CMK (cell line): ENCODE measurements around a stretch of chr1.

DNA sequence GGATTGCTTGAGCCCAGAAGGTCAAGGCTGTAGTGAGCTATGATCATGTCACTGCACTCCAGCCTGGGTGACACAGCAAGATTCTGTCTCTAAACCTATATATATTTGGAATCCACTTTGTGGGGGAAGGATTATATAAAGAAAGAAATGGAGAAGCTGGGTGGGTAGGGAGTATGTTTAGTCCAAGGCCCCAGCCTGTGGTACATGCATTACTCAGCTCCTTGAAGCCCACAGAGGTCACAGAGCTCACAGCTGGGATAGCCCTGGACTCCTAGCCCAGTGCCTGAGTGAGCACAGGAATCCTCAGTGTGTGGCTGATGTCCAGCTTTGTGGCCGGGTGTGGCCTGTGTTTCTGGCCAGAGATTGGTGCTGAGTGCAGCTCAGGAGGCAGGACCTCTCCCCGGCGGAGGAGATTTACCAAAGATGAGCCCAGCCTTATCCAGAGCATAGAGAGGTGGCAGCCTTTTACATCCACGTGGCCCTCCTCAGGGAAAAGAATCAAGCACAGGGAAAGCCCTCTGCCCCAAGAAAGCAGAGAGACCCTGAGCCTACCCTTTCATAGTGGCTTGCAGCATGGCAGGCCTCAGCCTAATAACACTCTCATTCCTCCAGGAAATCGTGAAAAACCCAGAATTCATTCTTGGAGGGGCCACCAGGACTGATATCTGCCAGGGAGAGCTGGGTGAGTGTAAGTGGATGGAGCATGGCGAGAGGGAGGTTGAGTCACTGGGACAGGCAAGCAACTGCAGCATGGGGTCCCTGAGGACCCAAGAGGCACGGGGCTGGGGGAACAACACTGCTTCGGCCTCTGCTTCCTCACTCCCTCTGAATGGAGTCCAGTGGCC, 7.8 kb downstream of the CAPN9 start:
- RRBS = 35% methylated on average over 2 of the region's 8 CpGs

- RRBS = 96% methylated on average over 4 of the region's 22 CpGs
These were observed 18.8 kb downstream of the FAM89A start for GRCh38 chr1:231020941-231021949.

DNA sequence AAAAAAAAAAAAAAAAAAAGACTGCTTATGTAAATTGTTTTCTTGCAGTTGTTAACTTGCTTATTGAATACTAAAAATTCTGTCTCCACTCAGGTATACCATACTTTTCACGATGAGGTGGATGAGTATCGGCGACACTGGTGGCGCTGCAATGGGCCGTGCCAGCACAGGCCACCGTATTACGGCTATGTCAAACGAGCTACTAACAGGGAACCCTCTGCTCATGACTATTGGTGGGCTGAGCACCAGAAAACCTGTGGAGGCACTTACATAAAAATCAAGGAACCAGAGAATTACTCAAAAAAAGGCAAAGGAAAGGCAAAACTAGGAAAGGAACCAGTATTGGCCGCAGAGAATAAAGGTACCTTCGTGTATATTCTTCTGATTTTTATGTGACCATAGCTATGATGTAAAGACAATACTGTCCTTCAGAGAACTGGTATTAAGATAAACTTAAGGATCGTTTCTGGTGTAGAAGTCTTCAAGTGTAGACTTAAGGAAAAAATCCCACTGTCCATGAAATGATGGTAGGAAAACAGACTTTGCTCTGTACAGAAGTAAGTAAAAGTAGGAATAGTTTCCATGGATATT, 13.2 kb downstream of the SPRTN start:
- RRBS = no CpG with 5 or more reads among the region's 11 CpGs

- RRBS = no CpG with 5 or more reads among the region's 2 CpGs
These were observed 50.3 kb downstream of the DISC1 start for GRCh38 chr1:231676829-231677354.

GRCh38 chr1:231850652-231851144, 224.1 kb downstream of the DISC1 start:
- RRBS = no CpG with 5 or more reads among the region's 6 CpGs

- RRBS = no CpG with 5 or more reads among the region's 10 CpGs
These were observed 363.9 kb downstream of the DISC1 start for GRCh38 chr1:231990320-231991052.

DNA sequence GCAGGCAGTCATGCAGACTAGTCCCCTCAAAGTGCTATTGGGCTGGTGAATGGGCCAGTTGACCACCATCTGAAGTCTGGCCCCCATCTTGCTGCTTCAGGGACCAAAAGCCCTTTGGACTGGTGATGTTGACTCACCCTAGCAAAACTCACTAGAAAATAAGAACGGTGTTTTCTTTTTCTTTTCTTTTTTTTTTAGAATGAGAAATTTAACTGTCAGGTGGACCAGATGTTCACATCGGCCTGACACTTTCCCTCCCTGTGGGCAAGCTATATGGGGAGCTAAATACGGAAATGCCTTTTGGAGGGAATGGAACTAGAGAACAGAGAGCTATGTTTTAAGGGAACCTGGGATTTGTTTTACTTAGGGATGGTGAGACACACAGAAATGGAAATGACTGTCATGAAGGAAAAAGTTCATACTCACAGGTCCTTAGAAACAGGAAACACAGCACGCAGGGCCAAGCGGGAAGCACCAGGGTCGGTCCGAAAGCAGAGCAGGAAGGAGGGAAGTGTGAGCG, 256.5 kb downstream of the SIPA1L2 start:
- RRBS = no CpG with 5 or more reads among the region's 8 CpGs

DNA sequence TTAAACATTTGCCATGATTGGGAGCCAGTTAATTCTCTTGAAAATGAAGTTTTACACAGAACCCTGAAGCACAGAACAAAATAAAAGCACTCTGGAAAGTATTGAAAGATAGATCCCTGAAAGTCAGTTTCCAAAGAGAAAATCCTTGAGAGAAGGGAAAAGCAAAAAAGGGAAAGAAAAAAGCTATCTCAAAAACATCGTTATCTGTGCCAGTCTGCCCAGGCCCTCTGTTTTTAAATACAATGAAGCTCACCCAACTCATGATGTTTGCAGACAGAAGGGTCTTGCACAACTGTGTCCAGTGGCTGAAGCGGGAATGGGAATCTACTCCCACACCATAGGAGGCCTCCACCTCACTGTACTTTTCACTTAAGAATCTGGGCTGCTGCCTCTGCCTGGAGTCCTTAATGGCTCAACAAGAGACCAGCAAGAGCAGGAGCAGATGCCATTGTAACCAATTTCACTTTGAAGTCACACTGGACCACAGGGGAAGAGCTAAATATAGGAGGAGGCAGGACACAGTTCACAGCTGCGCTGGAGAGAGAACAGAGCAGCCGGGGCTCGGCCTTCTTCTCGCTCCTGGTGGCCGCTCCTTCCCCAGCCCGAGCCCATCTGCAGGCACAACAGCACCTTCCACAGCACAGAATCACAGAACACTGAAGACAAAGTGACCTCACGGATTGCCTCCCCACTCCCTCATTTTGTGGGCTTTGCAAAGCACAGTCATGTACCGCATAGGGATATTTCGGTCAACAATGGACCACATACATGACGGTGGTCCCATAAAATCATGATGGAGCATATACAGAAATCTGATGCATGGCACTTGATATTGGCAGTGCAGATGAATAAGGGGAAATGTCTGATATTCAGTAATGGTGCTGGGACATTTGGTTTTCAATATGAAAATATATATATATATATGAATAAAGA, 120.3 kb downstream of the SIPA1L2 start:
- RRBS = no CpG with 5 or more reads among the region's 12 CpGs

- RRBS = no CpG with 5 or more reads among the region's 7 CpGs
These were observed 40.0 kb downstream of the SIPA1L2 start for GRCh38 chr1:232589793-232590426.

DNA sequence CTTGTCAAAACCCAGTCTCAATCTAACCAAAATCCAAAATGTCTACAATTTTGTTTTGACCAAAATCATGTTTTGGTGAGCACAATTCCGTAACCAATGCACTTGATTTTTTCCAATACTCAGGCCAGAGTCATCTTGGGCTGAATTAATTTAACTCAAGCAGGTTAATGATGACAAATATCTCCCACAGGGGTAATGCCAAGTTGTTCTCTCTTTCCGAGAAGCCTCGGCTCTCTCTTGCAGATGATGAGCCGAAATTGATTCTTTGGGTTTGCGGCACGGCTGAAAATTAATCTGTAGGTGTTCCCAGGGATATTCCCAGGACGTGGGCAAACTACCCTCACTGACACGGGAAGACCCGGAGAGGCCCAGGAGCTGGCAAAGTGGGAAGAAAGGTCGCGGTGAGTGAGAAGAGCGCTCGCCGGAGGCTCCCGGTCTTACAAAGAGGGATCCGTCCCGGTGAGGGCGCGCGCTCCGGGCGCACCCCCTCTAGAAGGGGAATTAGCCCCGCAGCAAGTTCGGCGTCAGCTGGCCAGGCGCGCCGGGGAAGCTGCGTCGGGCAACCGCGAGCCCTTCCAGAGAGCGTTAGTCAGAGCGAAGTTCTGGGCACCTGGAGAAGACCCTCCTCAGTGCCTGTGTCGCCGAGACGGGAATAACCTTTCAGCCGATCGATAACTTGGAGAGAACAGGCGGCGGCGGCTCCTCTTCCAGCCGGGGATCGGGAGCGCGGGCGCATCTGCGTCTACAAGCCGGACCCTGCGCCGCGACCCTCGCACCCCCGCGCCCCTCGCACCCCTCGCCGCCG, 785 bp downstream of the SIPA1L2 start:
- RRBS = 95% methylated on average over 28 of the region's 59 CpGs

DNA sequence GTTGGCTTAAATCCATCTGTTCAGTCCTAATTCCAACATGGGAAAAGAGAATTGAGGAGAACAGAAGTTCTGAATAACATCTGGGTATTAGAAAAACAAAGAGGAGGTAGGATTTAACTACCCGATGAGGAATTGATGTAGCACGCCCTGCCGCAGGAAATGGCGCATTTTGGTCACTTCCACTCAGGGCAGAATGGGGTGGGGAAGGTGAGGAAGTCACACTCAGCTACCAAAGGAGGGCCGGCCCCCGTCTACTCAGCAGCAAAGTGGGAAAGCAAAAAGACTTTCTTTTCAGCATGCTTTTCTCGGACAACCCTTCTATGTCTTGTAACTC, 60.3 kb upstream of the SIPA1L2 start:
- RRBS = no CpG with 5 or more reads among the region's 7 CpGs

GRCh38 chr1:232968817-232969493, 18.5 kb downstream of the NTPCR start:
- RRBS = no CpG with 5 or more reads among the region's 4 CpGs

DNA sequence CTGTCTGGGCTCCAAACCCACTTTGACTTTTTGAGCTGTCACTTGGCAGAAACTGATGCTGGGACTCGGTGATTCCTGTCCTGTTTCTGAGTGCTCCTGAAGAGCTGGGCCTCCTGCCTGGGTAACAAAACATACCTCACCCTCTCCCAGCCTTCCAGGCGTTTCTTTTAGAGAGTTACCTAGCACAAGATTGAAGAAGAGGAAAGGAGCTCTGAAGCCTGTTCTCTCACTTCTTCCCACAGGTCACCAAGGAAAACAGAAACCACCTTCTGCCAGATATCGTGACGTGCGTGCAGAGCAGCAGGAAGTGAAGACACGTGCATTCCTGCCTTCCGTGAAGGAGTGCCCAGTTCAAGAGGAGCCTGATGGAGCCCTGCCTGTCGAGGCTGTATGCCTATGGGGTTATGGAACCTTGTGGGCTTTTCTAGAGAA, 27.5 kb downstream of the NTPCR start:
- RRBS = no CpG with 5 or more reads among the region's 8 CpGs

DNA sequence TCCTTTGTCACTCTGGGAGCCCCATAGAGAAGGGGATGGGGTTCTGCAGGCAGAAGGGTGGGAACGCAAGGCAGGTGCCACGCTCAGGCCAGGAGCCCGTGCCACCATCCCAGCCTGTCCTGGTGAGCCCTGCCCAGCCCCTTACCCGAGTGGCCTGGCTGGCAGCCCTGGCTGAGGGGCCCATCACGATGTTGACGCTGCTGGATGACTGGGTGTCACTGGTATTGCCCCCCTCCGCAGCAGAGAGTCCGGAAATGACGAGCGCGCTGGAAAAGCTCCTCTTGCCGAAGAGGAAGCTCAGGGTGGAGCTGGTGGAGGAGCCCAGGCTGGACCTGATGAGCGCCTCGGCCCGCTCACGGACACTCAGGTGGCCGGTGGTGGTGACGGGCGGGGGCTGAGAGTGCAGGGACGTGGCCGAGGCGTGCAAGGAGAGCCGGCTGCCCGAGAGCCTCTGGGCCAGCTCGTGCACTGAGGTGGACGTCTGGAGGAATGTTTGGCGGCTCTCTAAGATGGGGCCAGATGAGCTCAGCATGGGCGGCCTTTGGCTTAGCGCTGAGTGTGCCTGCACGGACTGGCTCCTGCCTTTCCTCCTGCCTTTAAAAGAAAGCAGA, 35.6 kb downstream of the NTPCR start:
- RRBS = 91% methylated on average over 11 of the region's 30 CpGs

- RRBS = no CpG with 5 or more reads among the region's 1 CpG
These were observed 147.7 kb downstream of the NTPCR start for GRCh38 chr1:233098124-233098514.

DNA sequence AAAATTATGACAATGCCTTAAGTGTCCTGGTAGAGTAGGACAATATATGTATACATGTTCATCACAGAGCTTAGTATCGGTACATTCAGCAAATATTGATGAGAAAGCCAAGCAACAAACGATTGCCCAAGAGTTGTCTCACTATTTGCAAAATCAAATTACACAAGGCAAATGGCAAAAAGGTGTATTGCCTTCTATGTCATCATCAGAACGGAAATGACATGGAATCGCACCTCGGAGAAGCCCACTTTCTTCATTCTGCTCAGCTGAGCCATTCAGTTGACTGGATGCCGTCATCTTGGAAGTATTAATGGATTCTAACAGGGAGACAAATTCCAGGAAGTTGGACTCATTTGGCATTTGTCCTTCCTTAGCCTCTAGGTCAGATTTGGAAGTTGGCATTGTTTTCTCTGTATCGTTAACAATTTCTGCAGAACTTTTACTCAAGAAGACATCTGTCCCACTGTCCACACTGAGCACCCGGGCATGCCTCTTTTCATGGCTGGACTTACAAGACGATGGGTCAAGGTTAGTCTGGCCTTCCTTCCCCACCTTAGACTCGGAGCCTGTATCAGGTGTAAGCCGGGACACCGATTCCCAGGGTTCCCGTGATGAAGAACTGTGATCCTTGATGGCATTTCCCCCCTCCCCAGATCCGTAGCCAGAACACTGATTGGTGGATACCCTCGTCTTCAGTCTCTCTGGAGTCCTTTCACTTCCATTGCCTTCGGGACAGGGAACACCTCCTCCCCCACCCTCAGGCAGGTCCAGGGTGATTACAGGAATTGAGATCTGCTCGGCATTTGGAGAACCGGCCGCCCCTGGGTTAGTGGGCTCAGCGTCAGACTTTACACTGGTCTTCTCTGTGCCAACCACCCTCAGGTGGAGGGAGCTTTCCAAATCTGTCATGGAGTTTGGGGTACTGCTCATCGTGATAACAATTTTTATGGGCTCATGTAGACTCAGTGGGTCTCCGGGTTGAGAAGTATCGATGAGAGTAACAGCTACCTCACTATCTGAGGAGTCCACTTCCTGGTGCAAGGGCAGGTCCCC, 37.4 kb downstream of the PCNX2 start:
- RRBS = 74% methylated on average over 3 of the region's 23 CpGs

DNA sequence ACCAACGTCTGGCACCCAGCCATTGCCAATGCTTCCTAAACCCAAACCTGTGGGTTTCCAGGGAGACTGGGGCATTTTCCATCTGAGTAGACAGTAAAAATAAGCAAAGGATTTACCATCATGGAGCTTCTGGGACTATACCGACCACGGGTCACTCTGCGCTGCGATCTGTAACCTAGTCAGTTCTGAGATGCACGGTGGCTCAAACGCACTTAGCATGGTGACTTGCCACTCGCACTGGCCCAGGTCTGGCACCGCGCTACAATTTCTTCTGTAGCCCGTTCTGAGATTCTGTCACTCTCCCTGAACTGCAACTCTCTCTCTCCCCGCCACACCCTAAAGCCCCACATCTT, 724 bp upstream of the MAP3K21 start:
- RRBS = no CpG with 5 or more reads among the region's 12 CpGs

- RRBS = 73% methylated on average over 8 of the region's 105 CpGs
These were observed 716 bp downstream of the MAP3K21 start for GRCh38 chr1:233328071-233328809.

GRCh38 chr1:233666231-233667030, 52.5 kb downstream of the KCNK1 start:
- RRBS = no CpG with 5 or more reads among the region's 18 CpGs

DNA sequence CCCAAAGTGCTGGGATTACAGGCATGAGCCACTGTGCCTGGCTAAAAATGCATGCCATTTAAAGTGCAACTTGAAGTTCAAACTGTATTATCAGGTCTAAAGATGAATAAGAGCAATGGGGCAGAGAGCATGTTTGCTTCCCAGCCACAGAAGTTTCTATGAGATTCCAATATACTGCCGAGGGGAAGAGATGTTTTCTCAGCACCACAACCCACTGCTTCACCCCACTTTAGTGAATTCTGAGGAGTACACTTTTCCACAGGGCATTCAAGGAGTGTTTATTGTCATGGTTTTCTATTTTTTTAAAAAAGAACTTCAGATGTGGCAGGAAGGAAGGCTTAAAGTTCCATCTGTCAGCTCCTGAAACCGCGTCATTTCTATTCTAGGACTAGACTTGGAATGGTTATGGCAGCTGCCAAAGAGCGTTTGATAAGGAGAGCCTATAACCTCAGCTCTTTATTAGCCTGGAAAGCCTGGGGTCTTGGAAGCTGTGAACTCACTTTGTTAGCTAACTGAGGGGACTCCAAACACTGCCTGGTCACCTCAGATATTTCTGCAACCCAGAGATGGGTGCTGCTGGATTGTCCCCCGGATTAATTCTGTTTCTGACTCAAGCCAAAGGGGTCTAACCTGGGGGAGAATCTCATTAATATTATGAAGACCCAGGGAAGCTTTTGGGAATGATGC, 80.2 kb downstream of the KCNK1 start:
- RRBS = no CpG with 5 or more reads among the region's 5 CpGs